Transverse colon (tissue), 4 donors: ENCODE results near the gene AK8.

DNA sequence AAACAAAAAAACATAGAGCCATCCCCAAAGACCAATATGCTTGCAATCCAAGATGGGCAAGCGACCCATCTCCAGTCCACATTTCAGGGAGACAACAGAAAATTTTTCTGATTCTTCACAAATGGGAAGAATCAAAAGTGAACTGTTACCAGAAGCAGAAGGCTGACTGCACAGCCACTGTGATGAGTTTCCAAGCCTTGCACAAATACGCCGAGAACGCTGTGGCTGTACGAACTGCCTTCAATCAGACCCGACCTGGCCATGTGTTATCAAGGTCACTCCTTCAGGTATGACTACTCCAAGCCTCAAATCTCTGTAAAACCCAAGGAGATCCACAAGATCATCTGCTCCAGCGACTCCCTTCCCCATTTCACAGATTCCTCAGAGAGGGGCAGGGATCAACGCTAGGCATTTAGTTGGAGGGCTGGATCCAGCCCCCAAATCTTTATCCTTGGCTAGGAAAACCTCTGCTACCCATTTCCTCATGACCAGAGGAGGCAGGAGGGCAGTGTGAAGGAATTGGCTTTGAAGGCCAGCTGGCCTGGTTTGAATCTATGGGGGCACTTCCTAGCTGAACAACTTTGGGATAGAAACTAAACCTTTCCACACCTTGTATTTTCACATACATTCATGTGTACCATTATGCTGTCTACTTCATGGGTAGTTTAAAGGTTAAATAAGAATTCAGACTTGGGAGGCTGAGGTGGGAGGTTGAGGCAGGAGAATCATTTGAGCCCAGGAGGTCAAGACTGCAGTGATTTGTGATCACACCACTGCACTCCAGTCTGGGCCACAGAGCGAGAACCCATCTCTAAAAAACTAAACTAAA, 26.7 kb downstream of the RAPGEF1 start:
- PRO-cap = no peak
- RAMPAGE, long total RNA, 4 experiments = no peak in any of the 4 experiments

DNA sequence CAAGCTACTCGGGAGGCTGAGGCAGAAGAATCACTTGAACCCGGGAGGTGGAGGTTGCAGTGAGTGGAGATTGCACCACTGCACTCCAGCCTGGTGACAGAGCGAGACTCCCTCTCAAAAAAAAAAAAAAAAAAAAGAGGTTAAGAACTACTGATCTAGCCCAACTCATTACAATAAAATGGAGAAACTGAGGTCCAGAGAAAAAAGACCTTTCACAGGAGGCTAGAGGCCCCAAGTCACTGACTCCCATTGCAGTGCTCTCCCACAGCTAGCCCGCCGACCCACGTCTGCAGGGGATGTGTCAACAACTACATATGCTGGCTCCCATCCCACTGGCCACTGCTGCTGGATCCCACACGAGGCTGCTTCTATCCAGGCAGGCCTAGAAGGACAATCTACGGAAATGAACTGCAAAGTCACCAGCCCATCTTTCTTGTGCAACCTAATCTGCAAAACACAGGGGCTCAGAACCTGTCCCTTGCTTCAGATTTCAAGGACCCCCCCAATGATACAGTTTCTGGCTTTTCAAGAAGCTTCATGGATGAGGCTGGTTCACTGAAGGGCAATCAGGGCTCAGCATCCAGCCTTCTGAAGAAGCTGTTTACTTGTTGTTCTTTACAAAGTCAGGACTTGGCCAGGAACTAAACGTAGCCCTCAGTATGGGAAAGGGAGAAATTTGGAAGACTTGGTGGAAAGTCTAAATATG, 24.0 kb downstream of the RAPGEF1 start:
- PRO-cap = no peak
- RAMPAGE, long total RNA, 4 experiments = no peak in any of the 4 experiments

GRCh38 chr9:132288084-132288938, 66.5 kb downstream of the SETX start:
- PRO-cap = no peak
- RAMPAGE, long total RNA, 4 experiments = no peak in any of the 4 experiments

GRCh38 chr9:132318060-132318889, 36.5 kb downstream of the SETX start:
- PRO-cap = no peak
- RAMPAGE, long total RNA, 4 experiments = start-site peak on the minus strand in 2 of 4 experiments, at chr9:132318166-132318621 at its widest, 6 to 13 reads per replicate

GRCh38 chr9:132671904-132672797, 1.9 kb downstream of the GTF3C4 start:
- PRO-cap = no peak
- RAMPAGE, long total RNA, 4 experiments = no peak in any of the 4 experiments

GRCh38 chr9:132856935-132857437, 21.1 kb downstream of the AK8 start:
- PRO-cap = no peak
- RAMPAGE, long total RNA, 4 experiments = no peak in any of the 4 experiments

GRCh38 chr9:132871093-132871910, 6.8 kb downstream of the AK8 start:
- PRO-cap = no peak
- RAMPAGE, long total RNA, 4 experiments = no peak in any of the 4 experiments

DNA sequence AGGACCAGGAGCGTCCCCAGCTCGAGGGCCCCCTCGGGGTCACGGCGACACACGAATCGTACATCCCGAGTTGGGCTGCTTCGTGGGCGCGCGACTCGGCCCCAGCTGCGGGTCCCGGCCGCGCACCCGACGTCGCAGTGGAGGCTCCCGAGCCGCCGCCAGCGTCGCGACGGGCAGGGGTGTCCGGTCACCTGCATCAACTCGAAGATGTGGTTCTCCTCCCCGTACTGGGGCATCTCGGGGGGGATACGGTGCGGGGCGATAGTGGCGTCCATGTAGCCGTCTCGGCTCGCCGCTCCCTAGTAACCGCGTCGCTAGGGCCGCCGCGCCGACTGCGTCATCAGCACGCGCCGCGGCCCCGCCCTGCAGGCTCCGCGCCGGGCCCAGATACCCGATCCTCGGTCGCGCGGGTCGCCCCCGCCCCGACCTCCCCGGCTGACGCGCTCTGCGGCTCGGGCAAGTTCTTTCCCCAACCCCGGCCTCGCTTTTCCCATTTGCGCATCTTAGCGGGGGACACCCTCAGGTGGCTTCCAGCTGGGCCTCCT, at the start of gene AK8:
AK8 (minus strand) TSS at position 304 of the 545 bp plus-strand sequence.
- PRO-cap = bidirectional peak, plus-strand start at position 368 of the sequence, minus-strand start at position 301 of the sequence
- RAMPAGE, long total RNA, 4 experiments = start-site peak on the plus strand in 3 of 4 experiments, centred at positions 359 to 398 of the sequence, 13 to 62 reads per replicate

GRCh38 chr9:133004344-133004596, 25.8 kb downstream of the GFI1B start:
- PRO-cap = no peak
- RAMPAGE, long total RNA, 4 experiments = no peak in any of the 4 experiments

DNA sequence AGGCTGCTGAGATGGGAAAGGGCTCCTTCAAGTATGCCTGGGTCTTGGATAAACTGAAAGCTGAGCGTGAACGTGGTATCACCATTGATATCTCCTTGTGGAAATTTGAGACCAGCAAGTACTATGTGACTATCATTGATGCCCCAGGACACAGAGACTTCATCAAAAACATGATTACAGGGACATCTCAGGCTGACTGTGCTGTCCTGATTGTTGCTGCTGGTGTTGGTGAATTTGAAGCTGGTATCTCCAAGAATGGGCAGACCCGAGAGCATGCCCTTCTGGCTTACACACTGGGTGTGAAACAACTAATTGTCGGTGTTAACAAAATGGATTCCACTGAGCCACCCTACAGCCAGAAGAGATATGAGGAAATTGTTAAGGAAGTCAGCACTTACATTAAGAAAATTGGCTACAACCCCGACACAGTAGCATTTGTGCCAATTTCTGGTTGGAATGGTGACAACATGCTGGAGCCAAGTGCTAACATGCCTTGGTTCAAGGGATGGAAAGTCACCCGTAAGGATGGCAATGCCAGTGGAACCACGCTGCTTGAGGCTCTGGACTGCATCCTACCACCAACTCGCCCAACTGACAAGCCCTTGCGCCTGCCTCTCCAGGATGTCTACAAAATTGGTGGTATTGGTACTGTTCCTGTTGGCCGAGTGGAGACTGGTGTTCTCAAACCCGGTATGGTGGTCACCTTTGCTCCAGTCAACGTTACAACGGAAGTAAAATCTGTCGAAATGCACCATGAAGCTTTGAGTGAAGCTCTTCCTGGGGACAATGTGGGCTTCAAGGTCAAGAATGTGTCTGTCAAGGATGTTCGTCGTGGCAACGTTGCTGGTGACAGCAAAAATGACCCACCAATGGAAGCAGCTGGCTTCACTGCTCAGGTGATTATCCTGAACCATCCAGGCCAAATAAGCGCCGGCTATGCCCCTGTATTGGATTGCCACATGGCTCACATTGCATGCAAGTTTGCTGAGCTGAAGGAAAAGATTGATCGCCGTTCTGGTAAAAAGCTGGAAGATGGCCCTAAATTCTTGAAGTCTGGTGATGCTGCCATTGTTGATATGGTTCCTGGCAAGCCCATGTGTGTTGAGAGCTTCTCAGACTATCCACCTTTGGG, 10.8 kb upstream of the GTF3C5 start:
- PRO-cap = no peak
- RAMPAGE, long total RNA, 4 experiments = start-site peak on the plus strand in 1 of 4 experiments, centred at position 645 of the sequence, 20 reads per replicate

GRCh38 chr9:133060894-133061747, 660 bp upstream of the CEL start:
- PRO-cap = no peak
- RAMPAGE, long total RNA, 4 experiments = no peak in any of the 4 experiments

GRCh38 chr9:133119705-133119869, 1.5 kb downstream of the RALGDS start:
- PRO-cap = no peak
- RAMPAGE, long total RNA, 4 experiments = no peak in any of the 4 experiments

DNA sequence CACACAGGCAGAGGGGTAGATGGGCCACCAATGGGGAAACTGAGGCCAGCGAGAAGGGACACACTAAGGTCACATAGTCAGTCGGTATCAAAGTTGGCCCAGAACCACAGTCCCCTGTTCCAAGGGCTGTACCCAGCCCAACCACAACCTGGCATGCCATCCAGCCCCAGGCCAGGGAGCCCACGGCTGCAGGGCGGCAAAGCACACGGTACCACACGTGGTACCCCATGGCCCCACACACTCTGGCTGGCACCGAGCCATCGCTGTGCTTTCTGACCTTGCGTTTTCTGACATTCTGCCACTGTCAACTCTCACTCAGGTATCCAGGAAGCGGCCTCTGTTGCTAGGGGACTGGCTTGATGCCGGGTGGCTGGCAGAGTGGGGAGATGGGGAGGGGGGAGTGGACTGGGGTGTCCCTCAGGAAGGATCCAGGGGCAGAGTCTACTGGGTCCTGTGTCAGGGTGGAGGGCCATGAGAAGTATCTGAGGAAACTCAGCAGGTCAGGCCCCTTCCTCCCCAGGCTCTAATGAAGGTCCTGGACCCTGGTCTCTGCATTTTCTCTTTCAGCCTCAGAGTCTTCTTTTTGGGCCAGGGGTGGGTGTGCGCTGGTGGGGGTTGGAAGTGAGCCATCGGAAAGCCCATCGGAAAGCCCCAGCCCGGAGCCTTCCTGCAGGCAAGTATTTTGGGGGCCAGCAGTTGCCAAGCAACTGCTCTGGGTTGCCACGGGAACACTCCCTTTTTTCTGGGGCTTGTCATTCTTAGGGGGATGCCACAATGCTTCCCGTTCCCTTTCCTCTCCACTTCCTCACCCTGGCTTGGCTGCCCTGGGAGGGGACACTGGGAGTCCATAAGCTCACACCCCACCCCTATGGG, 21.0 kb upstream of the RALGDS start:
- PRO-cap = no peak
- RAMPAGE, long total RNA, 4 experiments = no peak in any of the 4 experiments

DNA sequence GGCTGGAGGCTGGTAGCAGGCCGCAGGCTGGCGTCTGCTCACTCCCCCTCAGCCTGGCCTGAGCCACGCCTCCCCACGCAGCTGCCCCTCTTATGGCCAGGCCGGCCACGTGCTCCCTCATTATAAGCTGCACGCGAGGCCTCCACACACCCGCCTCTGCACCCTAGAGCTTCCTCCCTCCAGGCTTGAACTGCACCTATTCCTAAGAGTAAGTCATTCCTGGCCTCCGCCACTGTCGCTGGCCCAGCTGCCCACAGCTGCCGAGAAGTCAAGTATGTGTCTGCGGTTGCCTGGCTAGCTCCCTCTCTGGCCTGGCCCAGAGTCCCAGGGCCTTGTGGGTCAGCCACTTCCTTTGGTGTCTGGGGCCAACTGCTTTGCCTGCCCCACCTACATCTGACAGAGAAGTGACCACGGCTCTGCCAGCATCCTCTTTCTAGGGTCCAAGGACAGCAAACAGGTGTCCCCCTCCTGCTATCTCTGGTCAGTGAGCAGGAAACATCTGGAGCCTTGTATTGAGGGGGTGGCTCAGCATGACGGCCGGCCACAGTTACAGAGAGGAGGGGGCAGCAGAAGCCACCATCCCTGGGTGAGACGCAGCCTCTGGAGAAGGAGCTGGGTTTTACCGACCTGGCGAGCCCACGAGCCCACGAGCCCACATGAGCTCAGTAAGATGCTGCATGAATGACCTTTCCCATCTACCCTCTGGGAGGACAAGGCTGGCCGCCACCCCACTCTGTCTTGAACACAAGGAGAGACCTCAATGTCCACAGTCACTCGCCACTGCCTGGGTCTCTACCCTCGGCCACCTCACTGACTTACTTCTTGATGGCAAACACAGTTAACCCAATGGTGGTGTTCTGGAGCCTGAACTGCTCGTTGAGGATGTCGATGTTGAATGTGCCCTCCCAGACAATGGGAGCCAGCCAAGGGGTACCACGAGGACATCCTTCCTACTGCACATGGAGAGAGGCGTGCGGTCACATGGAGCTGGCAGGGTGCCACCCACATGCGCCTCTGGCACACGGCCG, 47.9 kb upstream of the OBP2B start:
- PRO-cap = no peak
- RAMPAGE, long total RNA, 4 experiments = start-site peak on the minus strand in 1 of 4 experiments, centred at position 823 of the sequence, 39 reads per replicate

- PRO-cap = no peak
- RAMPAGE, long total RNA, 4 experiments = no peak in any of the 4 experiments
Measured at GRCh38 chr9:133351728-133353081, 4.1 kb downstream of the SURF1 start.

GRCh38 chr9:133369857-133370303, 6.0 kb downstream of the SURF4 start:
- PRO-cap = no peak
- RAMPAGE, long total RNA, 4 experiments = no peak in any of the 4 experiments

DNA sequence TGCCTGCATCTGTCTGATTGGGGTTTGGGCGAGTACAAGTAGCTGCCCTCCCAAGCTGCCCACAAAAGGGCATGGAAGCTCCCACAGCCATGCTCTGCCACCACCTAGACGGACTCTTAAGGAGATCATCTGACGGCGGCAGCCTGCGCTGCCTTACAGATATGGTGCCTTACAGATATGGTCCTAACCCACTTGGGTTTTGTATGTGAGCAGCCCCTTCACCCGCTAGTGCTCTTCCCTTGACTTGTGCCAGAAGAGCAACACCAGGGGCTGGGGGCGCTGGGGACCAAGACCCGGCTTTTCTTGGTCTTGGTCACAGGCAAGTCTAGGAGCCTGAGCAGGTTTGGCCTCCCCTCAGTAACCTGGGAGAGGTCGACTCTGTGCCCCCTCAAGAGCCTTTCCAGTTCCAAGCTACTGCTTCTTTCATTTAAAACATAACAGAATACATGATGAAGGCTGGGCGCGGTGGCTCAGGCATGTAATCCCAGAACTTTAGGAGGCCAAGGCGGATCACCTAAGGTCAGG, 2.9 kb downstream of the SURF4 start:
- PRO-cap = no peak
- RAMPAGE, long total RNA, 4 experiments = no peak in any of the 4 experiments

DNA sequence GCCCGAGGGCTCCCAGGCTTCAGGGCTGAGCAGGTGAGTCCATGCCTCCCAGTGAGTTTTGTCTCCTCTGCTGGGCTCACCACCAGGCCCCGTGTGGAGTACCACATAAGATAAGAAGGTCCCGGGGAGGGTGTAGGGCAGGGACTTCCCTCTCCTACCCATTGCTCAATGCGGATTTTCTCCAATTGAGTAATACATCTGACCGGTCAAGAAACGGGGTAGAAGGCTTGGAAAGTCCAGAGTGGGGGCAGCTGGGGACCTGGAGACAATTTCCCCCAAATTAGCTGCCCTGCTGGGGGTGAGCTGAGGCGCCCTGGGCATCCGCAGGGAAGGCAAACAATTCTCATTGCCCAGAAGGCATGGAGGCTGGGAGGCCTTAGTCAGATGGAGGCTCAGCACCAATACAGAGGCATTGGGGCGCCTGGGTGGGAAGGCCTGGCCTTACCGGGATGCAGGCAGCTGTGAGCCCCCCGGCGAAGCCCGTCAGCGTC, 2.3 kb downstream of the SLC2A6 start:
- PRO-cap = no peak
- RAMPAGE, long total RNA, 4 experiments = no peak in any of the 4 experiments

DNA sequence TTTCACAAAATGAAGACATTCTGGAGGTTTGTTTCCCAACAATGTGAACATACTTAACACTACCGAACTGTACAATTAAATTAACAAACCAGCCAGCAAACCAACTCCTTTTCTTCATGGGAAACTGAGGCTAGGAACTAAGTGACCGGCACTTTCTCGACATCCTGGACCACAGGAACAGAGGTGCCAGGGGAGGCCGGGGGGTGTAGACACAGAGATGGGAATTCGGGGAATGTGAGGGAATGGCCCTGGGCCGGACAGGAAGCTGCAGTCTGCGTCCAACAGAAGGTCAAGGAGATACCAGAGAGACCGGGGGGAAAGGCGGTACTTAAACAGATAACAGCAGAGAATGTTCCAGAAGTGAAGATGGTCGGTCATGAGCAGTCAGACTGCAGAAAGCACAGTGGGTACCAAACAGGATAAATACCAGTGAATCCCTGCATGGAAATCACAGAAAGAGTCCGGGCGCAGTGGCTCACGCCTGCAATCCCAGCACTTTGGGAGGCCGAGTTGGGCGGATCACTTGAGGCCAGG, 40.3 kb downstream of the DBH start:
- PRO-cap = no peak
- RAMPAGE, long total RNA, 4 experiments = no peak in any of the 4 experiments

DNA sequence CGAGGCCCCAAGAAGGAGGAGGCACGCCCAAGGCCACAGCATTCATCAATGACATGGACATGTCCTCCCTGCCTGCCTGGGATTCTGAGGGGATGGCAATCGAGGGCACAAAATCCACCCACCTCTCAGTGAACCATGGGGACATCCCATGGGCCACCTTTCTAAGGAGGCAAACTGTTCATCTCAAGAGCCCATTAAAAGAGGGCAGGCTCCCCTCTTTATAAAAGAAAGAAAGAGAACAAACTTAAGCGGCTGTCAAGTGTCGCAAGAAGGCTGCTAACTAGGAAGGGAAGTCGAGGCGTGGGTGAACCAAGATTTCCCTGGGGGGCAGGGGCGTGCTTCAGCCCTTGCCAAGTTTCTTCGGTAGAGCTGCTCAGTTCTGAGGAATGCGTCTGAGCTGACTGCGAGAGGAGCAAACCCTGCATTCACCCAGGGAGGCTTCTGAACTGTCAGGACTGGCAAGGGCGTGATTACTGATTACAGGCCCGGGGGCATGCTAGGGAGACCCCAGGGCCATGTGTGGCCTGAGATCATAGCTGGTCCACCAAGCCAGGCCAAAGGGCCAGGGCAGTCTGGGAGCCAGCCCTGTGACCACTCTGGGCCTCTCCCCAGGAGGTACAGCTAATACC, 31.2 kb downstream of the SARDH start:
- PRO-cap = no peak
- RAMPAGE, long total RNA, 4 experiments = no peak in any of the 4 experiments